M059J (cell line): Measurements from ENCODE around the genes DCAF16 and LGI2.

- RAMPAGE, long total RNA, result no peak
These were observed 943 bp downstream of the LAP3 start for GRCh38 chr4:17577618-17578663.

DNA sequence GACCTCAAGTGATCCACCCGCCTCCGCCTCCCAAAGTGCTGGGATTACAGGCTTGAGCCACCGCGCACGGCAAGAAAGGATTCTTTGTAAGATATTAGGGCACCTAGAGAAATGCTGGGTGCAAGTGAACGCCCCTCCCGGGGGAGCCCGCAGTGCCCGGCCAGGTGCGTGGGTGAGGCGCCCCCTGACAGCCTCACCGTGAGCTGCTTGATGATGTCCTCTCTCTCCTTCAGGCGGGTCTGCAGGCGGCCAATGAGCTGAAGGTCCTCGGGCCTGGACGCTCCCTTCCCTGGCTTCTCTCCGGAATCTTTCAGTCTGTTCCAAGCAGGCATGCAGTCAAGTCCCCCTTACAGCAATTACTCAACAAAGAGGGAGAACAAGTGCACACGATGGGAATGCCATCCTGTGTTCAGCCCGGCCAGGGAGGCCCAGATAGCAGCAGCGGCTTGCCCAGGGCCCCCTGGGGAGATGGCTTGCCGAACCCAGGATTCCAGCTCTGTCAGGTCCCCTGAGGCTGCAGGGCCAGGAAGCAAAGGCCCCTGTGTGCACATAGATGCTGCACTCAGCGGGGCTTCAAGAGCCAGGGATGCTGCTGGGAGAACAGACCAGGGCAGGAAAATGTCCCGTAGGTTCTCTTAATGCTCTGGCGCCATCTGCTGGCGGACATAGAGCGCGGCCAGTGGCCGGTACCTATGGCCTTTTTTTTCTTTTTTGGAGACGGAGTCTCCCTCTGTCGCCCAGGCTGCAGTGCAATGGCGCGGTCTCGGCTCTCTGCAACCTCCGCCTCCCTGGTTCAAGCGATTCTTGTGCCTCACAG, 22.1 kb downstream of the MED28 start:
- RAMPAGE, long total RNA, result no peak

DNA sequence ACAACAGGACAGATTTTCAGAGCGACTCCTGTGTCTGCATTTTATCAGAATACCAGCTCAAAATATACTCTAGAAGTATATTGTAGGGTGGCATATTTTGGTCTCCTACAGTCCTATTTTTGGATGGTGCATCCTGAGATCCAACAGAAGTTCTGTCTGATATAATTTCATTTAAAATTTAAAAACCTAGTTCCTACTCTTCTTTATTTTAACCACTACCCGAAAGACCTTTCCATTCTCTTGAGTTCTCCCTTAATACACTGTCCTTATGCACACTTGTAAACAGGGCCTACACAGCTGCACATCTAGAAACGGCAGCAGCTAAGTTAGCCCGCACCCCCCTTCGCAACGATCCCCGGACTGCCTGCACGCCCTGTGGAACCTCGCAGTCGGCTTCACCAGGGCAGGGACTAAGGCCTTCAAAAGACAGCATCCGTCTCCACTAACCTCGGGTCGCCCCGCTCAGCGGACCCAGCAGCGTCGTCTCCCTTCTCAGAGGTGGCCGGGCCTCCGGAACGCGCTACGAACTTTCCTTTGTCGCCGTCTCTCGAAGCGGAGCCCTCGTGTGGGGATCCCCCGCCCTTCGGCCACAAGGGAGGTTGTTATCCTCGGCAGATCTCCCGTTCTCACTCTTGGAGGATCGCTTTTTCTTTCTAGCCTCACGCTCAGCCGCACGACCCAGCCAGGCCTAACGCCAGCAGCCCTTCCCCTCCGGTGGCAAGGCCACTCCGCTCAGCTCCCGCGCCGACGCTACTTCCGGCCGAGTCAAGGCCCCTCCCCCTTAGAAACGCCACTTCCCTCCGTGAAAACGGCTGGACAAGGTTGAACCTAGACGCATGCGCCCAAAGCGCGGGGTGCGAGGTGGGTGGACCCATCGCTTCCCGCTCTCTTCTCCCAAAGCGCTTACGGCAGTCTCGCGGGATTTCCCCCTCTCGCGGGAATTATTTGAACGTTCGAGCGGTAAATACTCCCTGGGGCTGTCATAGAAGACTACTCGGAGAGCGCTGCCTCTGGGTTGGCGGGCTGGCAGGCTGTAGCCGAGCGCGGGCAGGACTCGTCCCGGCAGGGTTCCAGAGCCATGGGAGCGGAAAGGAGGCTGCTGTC, at the start of gene DCAF16:
Gene DCAF16, minus strand, starts transcription at position 758 of the 1,104 bp plus-strand sequence.
- RAMPAGE, long total RNA, result start-site peak on the plus strand centred at position 1,007 of the sequence, 39 bp wide, 193 and 31 reads in 2 replicates

DNA sequence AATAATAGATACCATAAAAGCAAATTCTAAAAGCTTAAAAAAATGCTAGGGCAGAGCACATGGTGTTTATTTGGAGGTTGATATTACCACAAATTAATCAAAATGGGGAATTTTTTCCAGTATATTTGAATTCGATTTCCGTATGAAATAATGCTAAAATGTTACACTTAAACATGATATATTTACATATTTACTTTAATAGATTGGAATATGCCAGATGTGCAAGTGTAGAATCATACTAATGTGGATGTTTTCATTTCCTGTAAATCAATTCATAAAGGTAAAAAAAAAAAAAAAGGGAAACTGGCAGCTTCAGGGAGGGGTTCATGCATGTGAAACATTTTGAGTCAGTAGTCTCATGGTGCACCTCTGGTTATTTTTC, 310.0 kb upstream of the SLIT2 start:
- RAMPAGE, long total RNA, result no peak

- RAMPAGE, long total RNA, result no peak
These were observed 141.5 kb upstream of the SLIT2 start for GRCh38 chr4:20110182-20110613.

DNA sequence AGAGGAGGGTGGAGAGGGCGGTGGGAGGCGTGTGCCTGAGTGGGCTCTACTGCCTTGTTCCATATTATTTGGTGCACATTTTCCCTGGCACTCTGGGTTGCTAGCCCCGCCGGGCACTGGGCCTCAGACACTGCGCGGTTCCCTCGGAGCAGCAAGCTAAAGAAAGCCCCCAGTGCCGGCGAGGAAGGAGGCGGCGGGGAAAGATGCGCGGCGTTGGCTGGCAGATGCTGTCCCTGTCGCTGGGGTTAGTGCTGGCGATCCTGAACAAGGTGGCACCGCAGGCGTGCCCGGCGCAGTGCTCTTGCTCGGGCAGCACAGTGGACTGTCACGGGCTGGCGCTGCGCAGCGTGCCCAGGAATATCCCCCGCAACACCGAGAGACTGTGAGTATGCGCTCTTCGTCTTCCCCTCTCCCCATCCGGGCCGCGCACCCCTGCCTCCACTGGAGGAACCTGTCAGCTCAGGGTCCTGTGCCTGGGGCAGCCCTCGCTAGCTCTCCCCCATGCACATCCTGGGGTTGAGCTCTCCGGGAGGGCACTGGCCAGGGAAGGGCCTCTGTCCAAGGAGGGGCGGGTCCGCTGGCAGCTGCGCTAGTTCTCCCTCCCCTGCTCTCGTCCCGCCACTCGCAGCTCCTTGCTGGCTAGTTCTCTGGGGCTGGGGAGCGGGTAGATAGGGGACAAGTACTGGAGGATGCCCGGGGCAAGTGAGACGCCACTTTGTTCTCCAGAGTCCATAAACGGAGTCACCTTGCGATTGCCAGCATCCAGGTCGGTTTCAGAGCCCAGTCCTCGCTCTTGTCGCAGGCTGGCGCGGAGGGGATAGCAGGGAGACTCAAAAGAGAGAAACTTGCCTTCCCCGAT, 2.1 kb downstream of the SLIT2 start:
- RAMPAGE, long total RNA, result no peak

GRCh38 chr4:20408661-20409040, 156.9 kb downstream of the SLIT2 start:
- RAMPAGE, long total RNA, result no peak

GRCh38 chr4:20431356-20431971, 179.8 kb downstream of the SLIT2 start:
- RAMPAGE, long total RNA, result no peak

- RAMPAGE, long total RNA, result no peak
These were observed 116.3 kb downstream of the ADGRA3 start for GRCh38 chr4:22399441-22400089.

- RAMPAGE, long total RNA, result no peak
These were observed 118.7 kb upstream of the ADGRA3 start for GRCh38 chr4:22634497-22634989.

DNA sequence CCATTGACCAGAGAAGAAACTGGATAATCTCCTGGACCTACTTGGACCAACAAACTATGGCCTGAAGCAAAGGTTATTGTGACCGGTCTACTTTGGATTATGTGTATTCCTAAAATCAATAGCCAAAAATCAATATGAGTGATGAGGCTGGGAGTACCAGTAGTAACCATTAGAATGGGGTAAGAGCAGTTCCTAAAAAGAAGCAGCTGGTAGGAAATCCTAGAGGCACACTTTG, 249.3 kb downstream of the PPARGC1A start:
- RAMPAGE, long total RNA, result no peak

DNA sequence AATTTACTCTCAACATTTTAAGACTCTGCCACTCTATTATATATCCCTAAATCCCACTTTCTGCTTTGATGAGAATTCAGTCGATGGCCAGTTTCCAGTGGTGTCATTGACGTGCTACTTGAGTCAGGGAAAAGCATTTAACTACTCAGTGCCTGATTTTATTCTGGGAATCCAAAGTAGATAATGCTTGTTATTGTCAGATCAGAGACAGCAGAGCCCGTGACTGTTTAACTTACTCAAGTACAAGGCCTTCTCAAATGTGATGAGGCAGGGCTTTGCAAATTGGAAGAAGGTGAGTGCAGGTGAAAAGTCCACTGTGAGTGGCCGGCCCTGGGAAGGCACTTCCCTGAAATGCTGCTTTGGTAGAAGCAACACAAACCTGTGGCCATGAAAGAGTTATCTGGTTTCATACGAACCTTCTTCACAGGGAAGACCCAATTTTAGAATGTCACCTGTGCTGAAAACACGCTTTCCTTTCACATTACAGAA, 8.3 kb downstream of the PPARGC1A start:
- RAMPAGE, long total RNA, result no peak

GRCh38 chr4:23931457-23931849, 41.6 kb upstream of the PPARGC1A start:
- RAMPAGE, long total RNA, result no peak

GRCh38 chr4:23934737-23935446, 45.0 kb upstream of the PPARGC1A start:
- RAMPAGE, long total RNA, result no peak

DNA sequence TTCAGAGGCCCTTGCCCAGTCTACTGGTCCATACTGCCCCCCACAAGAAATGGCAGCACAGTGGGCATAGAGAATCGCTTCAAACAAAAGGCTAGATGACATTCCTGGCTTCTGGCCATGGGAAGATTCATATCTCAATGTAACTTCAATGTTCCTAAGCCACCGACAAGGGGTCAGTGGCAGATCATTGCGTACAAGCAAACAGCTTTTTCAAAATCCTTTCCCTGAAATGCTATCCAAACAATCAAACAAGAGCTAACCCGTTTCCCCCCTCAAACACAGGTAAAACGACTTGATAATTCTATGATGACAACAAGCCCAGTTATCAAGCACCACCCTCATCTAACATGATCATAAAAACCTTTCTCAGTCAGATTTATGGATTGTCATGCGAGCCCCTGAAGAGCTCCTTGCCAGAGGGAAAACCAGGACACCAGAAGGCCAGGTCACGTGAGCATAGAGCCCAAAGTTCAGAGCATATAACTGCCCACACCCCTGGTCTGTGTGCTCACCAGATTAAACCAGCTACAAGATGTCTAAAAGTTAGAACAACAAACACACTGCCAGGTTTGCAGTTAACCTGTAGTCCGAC, 247.9 kb upstream of the PPARGC1A start:
- RAMPAGE, long total RNA, result no peak

DNA sequence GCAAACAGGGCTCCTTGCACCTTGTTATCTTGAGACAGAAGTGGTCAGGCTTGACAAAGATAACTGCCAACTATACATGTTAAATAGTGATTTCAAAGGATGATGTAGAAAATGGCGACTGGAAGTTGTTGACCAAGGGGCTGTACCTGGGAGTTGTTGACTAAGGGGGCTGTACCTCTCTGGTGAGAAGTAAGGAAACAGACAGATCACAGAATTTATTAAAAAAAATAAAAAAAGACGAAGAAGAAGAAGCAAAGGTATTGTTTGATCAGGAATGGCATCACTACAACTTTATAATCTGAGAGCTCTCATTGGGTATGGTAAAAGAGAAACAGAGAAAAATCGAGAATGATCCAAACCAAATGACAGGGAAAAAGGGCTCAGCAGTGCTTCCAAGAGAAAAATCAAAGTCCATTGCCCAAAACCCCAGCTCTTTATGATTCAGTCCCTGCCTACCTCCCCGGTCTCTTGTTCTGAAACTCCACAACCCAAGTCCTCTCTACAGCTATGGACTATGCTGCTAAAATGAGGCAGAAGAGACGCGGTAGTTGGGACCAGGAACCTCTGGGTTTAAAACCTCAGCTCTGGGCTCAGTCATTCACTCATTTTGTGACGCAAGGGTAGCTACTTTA, 341.0 kb upstream of the PPARGC1A start:
- RAMPAGE, long total RNA, result no peak

DNA sequence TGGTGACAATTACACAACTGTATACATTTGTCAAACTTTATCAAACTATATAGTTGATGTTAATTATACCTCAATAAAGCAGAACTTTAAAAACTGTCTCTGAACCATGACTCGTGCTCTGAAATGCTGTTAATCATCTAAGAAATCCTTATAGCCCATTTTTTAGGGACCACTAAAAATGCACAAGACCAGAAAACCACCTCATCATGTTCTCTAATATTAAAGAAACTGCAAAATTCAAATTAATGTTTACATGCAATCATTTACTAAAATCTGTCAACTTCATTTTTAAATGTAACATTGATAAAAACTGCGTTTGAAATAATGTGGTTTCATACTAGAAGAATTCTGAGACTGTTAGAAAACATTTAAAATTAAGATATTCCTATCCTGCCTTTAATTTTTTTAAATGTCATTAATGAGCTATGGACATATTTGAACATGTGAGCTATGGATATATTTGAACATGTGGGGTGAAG, 60.1 kb downstream of the DHX15 start:
- RAMPAGE, long total RNA, result no peak

- RAMPAGE, long total RNA, result no peak
These were observed 360 bp upstream of the CCDC149 start for GRCh38 chr4:24913231-24913573.

DNA sequence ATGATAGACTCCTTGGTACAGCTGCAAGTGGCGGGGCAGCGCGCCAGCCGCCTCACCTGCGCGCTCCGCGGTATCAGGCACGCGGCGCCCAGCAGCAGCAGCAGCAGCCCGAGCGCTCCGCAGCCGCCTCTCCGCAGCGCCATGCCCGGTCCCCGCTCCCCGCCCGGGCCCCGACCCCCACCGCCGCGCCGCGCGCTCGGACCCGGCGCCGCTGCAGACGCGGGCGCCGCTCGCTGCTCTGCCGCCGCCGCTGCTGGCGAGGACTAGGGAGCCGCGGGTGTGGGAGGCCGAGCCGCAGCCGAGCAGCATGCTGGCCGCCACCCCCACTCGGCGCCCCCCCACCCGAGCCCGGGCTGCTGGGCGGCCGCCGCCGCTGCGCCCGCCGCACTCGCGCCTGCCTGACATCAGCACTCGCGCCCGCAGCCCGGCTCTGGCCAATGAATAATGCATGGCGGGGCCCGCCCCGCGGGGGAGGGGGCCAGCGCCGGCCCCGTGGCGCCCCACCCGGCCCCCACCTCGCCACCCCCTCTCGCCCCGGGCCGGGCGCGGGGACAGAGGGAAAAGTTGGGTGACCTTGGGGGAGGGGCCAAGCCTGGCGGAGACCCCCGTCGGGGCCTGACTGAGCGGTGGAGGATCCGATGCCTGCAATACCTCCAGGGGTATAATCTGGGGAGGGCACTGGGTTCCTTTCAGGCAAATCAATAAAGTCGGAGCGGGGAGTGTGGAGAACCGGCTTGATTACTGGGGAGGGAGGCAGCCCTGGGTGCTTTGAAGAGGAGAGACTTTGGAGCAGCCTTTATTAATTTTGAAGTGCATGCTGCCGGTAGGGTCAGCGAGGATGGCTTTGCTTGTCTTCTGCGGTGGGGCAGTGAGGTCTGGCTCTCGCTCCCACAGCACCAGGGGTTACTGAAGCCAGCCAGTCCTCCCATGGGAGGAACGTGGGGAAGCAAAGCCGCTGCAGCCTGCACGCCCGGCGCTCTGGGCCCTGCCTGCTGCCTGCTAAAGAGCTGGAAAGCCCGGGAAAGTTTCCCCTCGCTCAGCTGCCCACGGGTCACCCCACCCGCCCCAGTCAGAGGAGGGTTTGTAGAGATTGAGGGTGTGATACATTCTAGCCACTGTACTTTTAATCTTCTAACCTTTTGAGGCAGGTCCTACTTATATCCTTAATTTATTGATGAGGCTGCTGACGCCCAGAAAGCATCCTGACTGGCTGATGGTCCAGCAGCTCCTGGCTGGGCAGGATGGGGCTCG, at the start of gene LGI2:
Gene LGI2, minus strand, starts transcription at position 396 of the 1,251 bp plus-strand sequence.
- RAMPAGE, long total RNA, result no peak

- RAMPAGE, long total RNA, result no peak
These were observed 12.7 kb upstream of the ZCCHC4 start for GRCh38 chr4:25299792-25300295.